A172 (cell line): Measurements from ENCODE around the genes KRAS and RASSF8.

GRCh38 chr12:25250645-25251722, at the start of gene KRAS:
KRAS (minus strand) TSS chr12:25250929.
- RAMPAGE, long total RNA: no peak

- RAMPAGE, long total RNA: no peak
Observed at GRCh38 chr12:25388032-25388668, 137.4 kb upstream of the KRAS start.

DNA sequence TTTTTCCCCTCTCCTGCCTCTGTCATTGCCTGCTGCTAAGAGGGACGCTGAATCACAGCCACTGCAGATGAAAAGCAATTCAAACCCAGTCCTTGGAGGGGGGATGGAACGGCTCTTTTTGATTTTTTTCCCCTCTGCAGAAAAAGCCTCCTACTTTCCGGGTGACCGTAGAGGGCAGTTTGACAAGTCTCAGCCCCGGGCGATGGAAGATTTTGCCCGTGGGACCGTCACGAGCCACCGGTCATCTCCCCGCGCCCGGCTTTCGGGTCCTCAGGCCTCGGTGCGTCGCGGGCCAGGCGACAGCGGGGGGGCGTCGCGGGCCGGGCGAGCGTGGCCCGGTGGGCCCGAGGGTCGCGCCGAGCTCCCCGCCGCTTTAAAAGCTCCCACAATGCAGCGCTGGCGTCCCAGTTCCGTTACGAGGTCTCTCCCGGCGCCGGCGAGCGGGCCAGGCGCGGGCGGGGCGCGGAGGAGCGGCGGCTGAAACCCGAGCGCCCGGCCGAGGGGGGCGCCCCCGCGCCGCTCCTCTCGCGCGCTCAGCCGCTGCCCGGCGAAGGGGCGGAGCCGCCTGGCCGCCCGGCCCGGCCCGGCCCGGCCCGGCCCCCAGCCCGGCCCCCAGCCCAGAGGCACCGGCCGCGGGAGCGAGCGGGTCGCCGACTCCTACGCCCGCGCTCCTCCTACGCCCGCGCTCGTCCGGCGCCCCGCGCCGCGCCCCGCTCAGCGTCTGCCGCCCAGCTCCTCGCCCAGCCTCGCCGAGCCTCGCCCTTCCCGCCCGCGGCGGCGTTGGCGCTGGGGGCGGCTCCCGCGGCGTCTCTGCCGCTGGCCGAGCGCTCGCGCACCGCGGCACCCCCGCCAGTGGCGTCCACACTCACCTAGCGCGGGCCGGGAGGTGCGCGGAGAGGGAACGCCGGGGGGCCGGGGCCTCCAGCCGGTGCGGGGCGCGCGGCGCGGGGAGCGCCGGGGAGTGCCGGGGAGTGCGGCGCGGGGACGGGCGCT, at the start of gene RASSF8:
Gene RASSF8, plus strand, starts transcription at position 620 of the 993 bp plus-strand sequence.
- RAMPAGE, long total RNA: no peak

DNA sequence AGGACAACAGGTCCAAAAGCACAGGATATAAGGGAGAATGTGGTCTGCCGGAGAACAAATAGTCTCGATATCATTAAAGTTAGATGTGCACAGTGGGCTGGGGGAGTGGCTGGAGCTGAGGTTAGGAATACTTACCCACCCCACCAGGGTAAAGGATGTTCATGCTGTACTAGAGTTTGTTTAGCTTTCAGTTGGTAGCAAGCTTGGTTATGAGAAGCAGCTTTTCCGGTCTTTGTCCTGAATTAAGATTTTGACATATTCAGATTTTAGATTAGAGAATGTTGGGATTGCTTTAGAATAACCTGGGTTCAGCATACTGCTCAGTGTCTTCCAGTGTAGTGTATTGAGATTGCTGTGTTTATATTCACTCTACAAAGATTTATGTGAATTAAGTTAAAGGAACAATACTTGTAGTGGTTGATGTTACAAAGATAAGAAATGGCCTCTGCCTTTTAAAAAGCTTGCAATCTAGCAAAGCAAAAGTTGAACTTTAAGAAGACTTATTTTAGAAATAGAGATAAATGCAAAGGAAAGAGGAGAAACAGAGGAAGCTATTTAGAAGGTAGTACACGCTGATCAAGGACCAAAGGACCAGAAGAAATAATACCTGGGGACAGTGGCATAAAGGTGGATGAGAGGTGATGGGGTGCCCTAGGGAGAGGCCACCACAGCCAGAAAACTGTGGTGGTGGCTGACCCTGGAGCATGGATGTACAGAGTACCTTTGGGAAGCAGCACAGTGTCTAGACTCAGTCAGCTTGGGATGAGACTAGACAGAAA, 16.9 kb downstream of the RASSF8 start:
- RAMPAGE, long total RNA: no peak

- RAMPAGE, long total RNA: no peak
Observed at GRCh38 chr12:26113245-26113860, 11.5 kb downstream of the BHLHE41 start.

DNA sequence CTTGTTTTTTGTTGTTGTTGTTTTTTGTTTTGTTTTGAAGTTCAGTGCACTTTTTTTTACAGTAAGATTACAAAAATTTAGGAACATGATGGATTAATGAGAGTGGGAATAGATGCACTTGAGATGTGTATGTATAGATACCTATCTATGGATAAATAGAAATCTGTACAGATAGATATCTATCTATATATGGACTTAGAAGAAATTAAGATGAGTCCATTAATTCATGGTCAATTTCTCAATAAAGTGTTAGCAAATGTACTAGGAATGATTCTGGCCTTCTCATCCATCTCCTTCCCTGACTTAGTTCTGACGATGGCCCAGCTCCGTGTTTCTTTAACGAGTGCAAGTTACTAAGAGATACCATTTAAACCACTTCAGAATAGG, 3.8 kb downstream of the BHLHE41 start:
- RAMPAGE, long total RNA: no peak

GRCh38 chr12:26196313-26196831, 999 bp downstream of the SSPN start:
- RAMPAGE, long total RNA: no peak

DNA sequence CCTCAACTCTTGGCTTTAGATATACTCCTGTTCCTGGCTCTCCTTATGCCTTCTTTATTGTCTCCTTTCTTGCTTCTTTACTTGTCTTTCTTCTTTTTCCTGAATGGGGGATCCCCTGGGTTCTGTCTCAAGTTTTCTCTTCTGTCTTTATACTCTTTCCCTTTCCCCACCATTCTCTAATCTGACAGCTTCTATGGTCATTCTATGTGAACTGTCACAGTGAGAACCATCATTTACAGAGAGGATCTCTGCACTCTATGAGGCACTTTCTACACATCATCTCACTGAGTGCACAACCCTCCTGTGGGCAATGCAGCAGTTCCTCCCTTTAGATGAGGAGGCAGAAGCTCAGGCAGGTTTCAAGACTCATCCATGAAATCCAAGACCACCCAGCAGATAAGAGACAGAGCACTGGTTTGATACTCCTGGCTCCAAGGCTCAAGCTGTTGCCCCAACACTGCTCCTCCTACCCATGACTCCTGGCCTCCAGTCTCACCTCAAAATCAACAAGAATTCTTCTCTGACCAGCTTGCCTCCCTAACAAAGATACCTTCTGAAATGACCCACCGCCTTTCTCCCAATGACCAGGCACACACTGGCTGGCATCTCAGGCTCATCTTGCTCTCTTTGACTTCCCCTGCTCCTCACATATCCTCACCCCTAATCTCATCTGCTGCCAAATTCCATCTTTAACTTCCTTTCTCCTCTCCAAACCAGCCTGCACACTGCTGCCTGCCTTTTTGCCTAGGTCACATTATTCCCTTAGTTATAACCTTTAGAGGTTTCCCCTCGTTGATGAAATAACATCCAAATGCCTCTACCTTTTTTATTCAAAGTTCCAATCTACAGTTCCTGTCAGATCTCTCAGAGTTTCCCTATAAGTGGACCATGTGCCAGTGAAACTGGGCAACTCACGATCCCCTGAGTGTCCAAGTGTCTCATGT, 189.7 kb downstream of the SSPN start:
- RAMPAGE, long total RNA: no peak

DNA sequence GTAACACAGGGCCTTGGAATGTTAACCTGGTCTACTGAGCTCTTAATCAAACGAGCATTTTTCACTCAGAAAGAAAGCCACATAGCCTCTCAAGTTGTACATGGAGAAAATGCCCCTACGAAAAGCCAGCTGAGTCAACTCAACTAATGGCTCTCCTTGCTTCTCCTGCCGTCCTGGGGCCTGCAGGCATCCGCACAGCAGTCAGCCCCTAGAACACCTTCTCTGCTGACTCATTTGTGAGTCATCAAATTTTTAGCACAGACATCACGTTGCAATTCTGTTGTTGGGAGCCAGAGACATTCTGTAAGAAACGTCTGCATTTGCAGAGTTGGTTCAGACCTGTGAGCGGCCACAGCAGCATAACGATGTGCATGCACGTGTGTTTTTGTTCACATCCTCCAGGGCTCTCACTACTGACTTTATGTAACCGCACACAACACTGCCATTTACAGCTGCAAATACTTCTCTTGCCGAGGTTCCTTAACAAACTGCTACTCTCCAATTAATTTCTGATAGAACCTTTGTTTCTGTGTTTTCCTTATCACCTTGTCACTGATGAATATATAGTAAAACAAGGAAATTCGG, 141.4 kb downstream of the ITPR2 start:
- RAMPAGE, long total RNA: no peak

DNA sequence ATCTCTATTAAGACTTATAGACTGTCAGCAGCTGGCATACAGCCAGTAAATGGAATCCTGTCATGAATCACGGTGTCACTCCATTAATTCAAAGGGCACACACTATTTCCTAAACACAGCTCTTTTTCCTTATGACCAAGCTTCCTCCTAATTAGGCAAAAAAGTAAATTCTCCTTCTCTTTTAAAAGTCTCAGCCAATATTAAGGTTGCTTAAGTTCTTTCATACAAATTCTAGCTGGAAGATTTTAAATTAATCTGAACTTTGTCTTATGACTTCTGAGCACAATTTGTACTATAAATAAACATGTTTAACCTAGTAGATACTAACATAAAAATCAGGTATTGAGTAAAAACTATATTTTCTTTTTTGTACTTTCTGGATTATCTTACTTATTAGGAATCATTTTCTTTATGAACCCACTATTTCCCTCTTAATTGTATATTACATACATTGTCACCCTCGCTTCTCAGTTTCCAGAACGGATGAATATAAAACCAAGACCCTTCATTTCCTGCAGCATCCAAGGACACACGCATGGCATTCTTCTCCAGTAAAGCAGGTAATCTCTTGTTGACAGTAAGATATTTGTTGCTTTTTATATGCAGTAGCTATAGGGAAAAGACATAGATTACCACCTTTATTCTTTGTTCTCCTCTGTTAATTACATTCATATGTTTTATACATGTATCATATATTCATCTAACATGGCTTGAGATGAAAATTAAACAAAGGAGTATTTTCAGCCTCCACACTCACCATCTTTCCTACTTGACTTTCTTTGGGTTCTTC, 110.9 kb downstream of the ITPR2 start:
- RAMPAGE, long total RNA: no peak

DNA sequence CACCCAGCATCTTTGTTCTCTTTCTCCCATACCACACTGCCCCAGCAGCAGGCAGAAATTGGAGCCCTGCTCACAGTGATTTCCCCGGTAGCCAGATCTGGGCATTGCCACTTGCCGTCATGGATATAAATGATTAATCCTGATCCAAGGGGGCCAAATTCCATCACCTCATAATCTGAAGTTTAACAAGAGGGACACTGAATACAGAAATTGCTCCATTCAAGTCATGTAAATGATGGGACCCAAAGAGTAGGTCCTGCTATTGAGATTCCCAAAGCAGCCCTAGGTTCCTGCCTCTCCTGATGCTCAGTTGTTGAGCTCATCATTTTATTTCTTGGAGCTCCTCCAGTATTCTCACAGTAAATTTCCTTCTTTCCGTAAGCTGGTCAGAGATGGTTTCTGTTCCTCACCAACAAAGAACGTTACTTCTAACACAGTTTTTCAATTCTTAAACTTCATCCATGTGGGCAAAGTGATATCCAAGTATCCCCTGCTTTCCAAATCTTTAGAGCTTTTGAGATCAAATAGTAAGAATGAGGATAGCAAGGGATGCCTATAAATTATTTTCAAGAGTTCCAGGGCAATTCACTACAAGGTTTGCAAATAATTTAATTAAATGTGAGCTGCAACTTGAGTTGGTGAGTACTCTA, 11.7 kb downstream of the ITPR2 start:
- RAMPAGE, long total RNA: no peak

GRCh38 chr12:26834172-26834443, 1.1 kb upstream of the ITPR2 start:
- RAMPAGE, long total RNA: no peak

DNA sequence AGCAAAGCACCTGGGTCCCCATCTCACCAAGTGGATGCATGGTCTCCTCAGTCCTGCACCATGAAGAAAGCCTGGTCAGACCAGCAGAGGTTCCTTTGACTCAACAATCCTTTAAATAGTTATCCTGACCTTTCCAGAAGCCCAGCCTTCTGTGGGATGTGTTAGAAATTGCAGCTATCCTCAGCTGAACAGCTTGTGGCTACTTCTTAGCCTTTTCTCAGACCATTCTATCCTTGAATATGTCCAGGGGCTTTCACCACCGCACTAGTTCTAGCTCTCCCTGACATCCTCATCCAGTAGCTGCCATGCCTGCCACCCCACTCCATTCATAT, 57.6 kb upstream of the STK38L start:
- RAMPAGE, long total RNA: no peak

GRCh38 chr12:27197835-27198502, 46.1 kb upstream of the STK38L start:
- RAMPAGE, long total RNA: no peak

DNA sequence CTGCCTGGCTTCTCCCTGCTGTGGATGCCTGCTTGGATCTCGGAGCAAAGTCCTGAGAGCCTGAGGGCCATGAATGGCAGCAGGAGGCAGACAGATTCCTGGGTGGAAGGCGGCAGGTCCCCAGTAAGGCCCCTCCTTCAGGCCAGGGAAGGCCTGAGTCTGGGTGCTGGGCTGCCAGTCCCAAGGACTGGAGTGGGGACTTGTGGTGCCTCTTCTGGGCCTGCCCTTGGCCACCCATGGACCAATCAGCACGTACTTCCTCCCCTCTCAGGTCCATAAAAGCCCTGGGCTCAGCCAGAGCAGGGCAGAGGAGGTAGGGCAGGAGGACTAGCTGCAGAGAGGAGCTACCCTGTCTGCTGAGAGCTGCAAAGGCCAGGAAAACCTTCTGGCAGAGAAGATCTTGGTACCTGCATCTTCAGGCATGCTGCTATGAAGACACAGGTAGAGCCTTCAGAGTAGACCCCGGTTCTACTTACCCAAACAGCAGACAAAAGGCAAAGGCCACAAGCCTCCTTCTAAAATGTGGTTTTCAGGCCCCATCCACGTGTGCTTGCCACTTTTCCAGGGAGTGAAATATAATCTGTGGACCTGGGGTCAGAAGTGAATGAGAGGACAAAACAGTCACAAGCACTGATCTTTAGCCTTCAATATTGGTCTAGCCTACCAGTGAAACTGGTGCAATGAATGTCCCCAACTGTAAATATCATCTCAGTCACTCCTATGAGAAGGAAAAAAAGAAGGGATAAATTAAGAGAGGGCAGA, 29.8 kb upstream of the STK38L start:
- RAMPAGE, long total RNA: no peak

DNA sequence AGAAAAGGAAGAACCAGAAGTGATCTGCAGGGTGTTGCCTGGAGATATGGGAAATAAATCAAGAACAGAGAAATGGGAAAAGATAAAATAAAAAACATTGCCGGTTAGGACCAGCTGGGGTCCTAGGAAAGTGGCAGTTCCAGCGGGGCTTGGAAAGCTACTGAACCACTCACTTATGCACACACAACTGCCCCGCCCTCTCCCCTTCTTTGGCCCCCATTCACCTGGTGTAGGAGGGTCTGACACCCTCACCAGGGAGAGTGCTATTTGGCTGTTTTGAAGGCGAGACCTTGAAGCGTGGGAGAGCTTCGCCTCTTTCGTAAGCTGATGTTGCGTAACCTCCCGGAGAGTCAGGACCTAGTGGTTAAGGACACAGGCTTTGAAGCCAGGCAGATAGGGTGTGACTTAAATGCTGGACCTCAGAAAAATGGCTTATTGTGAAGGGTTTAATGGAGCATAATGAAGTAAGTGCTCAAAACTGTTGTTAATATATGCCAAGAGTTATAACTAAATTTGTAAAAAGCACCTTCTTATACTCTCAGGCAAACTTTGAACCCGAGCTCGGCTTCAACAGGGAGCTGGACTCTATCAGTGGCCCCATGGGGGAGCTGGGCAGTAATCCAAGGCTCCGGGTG, 25.7 kb downstream of the PPFIBP1 start:
- RAMPAGE, long total RNA: no peak

DNA sequence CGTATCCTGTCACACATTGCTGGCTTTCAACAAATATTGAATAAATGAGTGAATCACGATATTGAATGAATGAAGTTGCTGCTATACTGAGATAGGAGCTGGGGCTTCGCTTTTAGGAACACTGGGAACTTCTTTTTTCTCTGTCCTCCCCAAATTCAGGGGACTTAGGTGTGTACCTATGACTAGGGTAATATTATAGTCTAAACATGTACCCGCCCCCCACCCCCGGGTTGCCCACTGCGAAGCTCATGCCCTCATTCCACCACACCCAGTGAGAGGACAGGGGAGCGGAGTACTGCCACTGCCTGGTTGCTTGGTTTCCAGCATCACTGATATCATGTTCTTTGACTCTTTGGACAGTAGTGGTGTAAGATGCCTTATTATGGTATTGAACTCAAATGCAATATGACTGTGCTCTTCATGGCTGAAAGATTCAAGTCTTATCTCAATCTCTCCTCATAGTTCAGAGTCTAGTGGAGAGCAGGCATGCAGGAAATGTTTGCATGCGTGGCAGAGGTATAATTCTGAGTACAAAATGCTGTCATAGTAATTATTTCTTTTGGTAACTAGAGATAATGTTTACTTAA, 55.8 kb upstream of the REP15 start:
- RAMPAGE, long total RNA: no peak

DNA sequence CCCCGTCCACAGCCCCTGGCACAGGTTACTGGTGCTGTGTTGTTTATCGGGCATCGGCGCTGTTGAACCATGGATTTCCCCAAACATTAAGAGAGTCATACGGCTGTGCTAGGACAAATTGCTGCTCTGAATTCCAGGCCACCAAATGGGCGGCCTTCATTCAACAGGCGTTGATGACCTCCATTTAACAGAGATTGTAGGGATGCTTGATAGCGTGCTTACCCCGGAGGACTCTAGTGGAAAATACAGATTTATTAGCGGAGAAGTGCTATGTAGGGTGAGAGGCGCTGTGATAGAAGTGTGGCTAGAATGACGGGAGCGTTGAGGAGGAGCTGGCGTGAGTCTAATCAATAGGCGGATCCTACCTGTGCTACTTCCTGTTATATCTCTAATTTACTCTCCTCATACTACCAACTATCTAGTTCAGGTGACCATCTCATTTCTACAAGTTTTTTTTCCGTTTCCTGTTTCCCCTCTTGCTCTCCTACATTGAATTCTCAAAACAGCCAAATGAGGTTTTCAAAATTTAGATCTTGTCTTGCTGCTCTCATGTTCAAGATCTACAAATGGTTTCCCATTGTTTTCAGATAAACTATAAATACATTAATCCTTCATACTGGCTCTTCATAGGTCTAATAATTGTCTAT, 719 bp downstream of the MRPS35 start:
- RAMPAGE, long total RNA: no peak

GRCh38 chr12:27787497-27788093, 7.6 kb upstream of the MANSC4 start:
- RAMPAGE, long total RNA: no peak

DNA sequence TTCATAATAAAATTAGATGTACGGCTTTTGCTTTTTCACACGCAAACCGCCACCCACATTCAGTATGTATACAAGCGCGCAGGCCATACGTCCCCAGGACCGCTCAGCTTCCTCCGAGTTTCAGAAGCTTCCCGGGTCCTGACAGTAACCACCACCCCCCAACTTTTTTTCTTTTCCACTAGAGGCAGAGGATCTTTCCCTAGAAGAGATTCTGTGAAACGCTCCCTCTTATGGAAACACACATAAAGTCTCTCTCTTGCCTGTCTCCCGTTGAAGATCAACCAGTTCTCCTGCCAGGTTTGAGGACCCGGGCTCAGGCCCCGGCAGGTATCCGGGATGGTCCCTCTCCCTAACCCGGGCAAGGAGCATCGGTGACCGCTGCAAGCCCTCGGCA, 3.6 kb downstream of the PTHLH start:
- RAMPAGE, long total RNA: no peak